Endodermal cell (in vitro differentiated cells): ENCODE measurements around the genes P4HB, ALYREF and NPB.

- PRO-cap = no peak
Observed at GRCh38 chr17:81558373-81559412, 6.5 kb upstream of the FAAP100 start.

GRCh38 chr17:81576593-81577114 lies 24.5 kb upstream of the FAAP100 start:
- PRO-cap = no peak

GRCh38 chr17:81629519-81630486 lies 7.1 kb downstream of the NPLOC4 start:
- PRO-cap = no peak

DNA sequence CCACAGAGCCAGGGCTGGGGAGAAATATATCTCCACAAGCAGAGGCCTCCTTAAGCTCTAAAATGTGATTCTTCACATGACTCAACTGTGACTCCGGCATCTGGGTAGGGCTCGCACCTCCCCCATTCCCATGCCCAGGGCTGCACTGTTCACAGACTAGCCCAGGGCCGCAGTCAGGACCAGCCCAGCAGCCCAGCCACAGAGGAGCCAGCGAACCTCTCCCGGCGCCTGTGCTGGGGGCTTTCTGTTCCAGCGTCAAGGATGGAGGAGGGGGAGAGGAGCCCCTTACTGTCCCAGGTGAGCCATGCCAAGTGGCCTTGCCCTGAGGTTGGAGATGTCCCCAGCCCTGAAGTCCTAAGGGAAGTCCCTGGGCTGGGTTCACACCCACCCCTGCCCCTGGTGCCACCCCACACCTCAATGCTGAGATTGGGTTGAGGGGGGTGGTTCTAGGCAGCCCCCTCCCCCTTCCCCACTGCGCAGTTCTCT lies 5.2 kb downstream of the TSPAN10 start:
- PRO-cap = no peak

- PRO-cap = bidirectional peak, plus-strand start at chr17:81666316, minus-strand start at chr17:81666266
Observed at GRCh38 chr17:81665739-81666445, 513 bp downstream of the OXLD1 start.

DNA sequence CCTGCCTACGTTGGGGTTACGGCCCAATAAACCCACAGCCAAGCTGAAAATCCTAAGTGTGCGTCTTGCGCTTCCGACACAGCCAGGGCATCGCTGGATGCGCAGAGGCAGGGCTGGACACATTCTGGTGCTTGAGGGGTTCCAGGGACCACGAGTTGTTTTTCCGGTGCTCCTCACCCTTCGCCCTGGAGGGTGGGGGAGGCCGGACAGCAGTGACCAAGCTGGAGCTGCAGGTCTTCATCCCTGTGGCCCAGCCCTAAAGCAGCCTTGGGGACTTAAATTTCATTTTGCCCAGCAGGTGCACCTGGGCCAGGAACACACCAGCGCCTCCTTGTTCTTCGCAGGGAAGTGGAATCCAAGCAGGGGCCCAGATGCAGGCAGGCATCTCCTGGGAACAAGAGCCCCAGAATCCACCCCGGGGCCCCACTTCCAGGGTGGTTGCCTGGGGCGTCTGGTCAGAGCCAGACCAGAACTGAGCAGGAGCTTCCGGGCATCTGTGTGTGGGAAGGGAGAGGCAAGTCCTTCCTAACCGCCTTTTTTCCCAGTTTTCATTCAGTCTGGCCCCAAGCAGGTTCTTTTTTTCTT lies 925 bp upstream of the SLC25A10 start:
- PRO-cap = no peak

- PRO-cap = no peak
Observed at GRCh38 chr17:81838629-81839557, 4.0 kb upstream of the PPP1R27 start.

DNA sequence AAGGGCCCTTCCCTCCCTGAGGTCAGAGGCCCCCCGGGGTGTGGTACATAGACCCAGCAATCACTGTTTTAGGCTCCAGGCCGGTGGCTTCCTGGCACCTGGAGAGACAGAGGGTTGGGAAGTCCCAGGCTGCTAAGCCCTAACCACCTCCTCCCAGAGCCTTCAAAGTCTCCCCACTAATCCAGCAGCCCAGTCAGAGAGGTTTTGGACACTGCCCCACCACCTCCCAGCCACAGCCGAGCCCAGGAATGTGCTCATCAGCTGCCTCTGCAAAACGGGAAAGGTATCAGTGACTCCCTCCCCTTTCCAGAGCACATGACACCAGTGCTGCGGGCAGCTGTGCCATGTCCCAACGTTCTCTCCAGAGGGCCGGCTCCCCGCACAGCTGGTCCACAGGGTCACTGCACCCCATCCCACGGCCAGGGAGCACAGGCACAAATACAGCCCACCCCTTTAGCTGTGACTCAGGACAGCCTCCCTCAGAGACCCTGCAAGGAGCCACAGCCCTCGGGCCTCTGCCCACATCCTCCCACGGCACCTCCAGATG lies 5.9 kb upstream of the PPP1R27 start:
- PRO-cap = no peak

GRCh38 chr17:81860264-81860776 lies at the start of gene P4HB:
P4HB (minus strand) TSS chr17:81860535.
- PRO-cap = bidirectional peak, plus-strand start at chr17:81860406, minus-strand start at chr17:81860333; bidirectional peak, plus-strand start at chr17:81860446, minus-strand start at chr17:81860532; bidirectional peak, plus-strand start at chr17:81861115, minus-strand start at chr17:81860698

- PRO-cap = no peak
Observed at GRCh38 chr17:81872795-81873337, 1.7 kb upstream of the ARHGDIA start.

- PRO-cap = bidirectional peak, plus-strand start at chr17:81891791, minus-strand start at chr17:81891586; bidirectional peak, plus-strand start at chr17:81892029, minus-strand start at chr17:81892052
Observed at GRCh38 chr17:81891092-81892122, at the start of gene ALYREF. ALYREF (minus strand) TSS chr17:81891586.

DNA sequence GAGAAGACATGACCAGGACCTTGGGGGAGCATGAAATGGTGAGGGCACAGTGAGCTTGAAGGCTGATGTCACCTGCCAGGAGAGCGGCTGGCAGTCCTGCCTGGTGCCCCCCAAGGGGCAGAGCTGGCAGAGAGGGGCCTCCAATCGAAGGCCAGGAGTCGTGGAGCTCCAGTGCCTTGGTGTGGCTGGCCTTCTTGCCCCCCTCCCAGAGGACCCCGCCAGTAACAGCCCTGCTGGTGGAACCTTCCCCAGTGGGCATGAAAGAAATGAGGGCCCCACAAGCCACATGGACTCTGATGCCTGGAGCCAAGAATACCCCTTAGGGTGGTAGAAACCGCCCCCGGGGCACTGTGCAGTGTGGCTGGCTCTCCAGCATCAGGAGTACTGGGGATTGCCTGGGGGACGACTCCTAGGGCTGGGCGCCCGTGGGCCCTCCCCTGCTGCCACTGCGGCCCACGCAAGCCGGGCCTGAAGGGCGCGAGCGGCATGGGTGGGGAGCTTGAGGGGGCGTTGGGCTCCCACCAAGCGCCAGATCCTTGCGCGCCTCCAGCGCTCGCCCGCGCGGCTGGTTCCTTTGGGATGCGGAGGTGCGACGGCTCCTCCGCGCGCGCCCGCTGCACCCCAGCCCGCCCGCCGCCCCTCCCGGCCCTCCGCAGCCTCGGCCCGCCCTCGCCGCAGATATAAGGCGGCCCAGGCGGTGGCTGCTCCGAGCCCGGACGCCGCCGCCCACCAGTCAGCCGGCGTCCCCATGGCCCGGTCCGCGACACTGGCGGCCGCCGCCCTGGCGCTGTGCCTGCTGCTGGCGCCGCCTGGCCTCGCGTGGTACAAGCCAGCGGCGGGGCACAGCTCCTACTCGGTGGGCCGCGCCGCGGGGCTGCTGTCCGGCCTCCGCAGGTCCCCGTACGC lies at the start of gene NPB:
Gene NPB (plus strand): TSS at position 709 of the 906 bp plus-strand sequence.
- PRO-cap = unidirectional peak, plus-strand start at position 709 of the sequence

- PRO-cap = no peak
Observed at GRCh38 chr17:81906286-81907206, 4.5 kb downstream of the NPB start.

DNA sequence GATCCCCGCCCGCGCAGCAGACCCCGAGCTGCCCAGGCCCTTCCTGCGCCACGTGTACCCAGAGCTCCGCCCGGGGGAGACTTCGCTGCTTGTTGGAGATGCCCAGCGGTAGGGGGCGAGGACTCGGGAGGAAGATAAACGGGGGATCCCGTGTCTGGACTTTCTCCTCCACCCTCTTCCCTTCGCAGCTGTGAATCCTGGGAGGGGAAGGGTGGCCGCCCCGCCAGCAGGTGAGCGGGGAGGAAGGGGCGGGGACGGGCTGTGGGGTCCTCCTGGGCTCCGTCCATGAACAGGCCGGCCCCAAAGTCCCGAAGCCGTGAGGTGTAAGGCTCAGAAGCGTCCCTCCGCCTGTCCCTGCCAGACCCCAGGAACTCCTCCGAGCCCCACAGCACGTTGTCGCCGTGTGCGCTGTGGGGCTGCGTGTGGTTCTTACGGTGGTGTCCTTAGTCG lies 706 bp upstream of the MAFG start:
- PRO-cap = unidirectional peak, minus-strand start at position 56 of the sequence; unidirectional peak, minus-strand start at position 84 of the sequence

DNA sequence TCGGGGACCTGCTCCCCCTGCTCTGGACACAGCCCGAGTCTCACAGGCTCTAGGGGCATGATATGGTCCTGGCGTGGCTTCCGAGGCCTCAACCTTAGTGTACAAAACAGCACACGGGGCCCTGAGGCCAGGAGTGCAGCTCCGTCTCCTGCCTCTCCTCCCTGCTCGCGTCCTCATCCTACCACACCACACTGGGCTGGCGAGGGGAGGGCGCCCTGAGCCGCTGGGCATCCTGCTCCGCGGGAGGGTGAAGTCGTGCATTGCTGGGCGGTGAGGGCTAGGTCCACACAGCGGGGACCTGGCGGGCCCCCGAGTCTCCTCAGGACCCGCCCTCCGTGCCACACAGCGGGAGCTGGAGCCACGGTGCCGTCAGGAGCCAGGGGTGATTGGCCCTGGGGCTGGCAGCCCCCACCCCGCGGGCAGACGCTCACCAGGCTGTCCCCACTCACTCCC lies 1.2 kb upstream of the MAFG start:
- PRO-cap = no peak

DNA sequence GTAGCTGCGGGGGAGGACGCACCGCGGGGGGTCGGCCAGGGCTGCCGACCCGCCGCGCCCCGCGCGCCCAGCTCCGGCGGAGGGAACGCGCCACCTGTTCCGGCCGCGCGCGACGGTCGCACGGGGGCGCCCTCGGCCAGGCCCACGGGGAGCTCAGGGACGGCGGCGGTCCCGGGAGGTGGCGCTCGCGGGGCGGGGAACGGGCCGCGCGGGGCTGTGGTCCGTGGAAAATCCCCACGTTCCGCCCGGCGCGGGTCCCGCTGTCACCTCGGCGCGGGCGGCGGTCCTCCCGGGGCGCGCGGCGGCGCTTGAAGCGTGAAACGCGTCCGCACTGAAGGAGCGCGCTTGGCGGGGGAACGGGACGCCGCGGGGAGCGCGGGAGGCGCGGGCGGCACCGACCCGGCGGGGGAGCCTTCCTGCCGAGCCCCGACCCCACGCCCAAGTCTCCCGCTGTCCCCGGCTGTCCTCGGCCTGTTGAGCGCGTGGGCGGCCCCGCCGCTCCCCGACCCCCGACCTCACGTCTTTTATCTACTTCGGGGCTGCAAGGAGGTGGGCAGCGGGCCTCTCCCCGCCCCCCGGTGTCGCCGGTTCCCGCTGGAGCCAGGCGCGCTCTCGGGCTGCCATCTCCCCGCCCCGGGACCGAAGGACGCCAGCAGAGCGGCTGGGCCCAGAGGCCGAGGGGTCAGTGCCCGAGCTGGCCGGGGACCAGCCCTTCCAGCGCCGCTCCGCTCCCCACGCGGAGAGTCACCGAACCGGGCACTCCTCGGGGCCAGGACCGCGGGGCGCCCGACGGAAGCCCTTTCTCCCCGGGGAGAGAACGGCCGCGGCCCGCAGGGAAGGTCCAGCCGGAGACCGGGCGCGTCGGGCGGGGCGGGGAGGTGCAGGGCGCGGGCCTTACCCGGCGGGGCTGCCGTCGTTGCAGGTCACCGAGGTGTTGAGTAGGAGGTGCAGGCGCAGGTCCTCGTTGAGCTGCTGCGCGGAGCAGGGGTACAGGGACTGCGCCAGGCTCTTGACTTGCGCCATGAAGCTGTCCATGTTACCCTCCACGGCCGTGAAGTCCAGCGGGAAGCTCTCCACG lies 959 bp downstream of the NOTUM start:
- PRO-cap = no peak

DNA sequence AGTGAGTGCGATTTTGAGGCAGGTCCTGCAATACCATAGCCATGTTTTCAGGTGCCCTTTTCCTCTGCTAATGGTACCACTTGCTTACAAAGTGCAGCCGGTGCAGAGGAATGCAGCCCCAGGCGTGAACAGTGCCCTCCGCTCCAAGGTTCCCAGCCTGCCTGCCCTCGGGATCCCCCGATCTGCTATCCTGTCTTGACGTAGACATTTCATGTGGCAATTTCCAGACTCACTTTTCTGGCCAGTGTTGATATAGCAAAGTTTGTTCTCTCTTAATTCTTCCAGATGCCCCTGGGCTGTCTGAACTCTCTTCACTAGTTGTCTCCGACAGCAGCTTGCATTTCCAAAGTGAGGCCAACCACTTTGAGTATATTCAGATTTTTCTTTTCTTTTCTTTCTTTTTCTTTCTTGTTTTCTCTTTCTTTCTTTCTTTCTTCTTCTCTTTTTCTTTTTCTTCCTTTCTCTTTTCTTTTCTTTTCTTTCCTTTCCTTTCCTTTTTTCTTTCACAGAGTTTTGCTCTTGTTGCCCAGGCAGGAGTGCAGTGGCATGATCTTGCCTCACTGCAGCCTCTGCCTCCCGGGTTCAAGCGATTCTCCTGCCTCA lies 5.0 kb downstream of the ASPSCR1 start:
- PRO-cap = no peak

GRCh38 chr17:82003492-82004293 lies 19.0 kb downstream of the CENPX start:
- PRO-cap = no peak

GRCh38 chr17:82013321-82013749 lies 9.3 kb downstream of the CENPX start:
- PRO-cap = no peak

GRCh38 chr17:82022541-82022771 lies 222 bp downstream of the CENPX start:
- PRO-cap = no peak